Neural progenitor cell (in vitro differentiated cells): ENCODE data around the gene FAM219A.

GRCh38 chr9:33154858-33155888 is 12.0 kb downstream of the B4GALT1 start:
- RAMPAGE, long total RNA: no peak

DNA sequence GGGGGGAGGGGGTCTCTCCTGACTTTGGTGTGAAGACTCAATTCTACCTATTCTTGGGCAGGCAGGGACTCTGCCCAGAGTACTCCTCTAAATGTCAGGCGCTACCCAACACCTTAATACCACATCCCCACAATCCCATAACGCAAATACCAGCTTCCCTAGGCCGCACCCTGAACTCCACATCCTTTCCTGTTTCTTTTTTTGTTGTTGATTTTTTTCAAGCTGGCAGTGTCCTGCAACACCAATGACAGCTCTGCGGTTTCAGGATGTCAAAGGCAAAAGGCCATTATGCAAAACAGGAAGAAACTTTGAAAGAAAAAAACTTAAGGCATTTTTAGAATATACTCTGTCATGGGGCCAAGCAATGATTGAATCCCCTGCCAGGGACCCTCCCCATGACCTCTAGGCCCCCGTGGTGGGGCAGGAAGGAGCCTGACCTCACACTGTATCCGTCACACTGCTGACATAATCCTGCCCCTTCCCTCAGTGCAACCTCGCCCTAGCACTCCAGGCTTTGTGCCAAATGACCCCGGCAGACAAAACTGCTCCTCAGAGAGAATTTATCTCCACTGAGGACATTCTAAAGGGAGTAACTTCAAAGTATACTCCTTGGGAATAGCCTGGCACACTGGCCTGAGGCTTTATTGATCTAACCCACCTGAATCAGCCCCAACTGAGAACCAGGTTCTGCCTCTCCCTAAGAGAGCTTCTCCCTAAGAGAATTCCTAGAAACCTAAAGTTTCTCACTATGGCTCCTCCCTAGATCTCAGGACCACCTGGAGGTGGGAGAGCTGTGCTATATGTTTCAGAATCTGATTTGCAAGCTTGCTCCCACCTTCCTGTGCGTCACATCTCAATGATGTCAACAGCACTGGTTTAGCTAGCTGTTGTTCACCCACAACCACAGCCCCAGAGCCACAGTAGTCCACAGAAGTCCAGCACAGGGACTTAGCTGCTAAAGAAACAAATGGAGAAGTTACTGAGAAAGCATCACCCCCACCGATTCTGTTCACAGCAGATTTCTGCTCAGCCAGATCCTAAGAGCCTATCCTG is 7.9 kb downstream of the B4GALT1 start:
- RAMPAGE, long total RNA: no peak

DNA sequence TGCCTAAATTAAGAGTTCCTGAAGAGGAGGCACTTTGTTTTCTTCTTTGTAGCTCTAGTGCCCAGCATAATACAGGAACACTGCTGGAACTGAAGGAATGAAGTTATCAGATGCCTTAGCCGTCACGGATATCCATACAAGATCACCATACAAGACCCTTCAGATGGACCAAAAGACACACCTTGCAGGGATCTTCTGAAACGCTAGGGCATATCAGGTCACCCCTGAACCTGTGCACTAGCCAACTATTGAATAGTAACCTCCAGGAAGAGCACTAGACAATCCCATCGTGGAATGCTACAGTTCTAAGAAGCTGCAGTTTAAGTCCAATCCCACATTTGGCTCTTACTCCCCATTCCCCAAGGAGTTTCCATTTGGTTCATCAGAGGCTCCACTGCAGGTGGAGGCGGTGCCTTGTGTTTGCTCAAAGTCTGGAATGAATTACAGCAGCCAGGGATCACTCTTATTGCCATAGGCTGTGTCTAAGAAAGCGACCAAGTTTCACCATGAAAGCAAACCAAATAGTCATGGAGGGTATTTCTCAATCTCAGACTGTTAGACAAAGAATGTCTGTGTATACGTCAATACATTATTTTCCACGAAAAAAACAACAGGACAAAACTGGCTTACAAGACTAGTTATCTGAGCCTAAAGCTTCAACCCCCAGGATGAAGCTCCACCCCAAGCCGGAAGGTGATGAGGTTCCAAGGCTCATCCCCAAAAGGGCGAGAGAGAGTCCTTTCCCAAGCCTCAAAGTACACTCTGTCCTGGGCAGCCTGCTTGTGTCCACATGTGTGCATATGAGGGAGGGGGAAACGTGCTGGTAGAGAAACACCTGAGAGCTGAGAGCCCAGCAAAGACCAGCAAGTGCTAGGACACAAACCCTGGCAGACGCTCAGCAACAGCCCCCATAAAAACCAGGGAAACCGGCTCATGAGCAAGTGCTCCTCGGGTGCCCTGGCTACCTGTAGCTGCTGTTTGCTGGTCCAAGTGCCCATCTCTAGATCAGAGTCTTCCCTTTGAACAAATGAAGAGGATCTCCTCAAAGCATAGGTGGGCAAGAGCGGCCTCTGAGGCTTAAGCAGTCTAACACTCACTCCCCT is 4.4 kb downstream of the B4GALT1 start:
- RAMPAGE, long total RNA: no peak

- RAMPAGE, long total RNA: no peak
Observed at GRCh38 chr9:33170583-33171049, 3.5 kb upstream of the B4GALT1 start.

DNA sequence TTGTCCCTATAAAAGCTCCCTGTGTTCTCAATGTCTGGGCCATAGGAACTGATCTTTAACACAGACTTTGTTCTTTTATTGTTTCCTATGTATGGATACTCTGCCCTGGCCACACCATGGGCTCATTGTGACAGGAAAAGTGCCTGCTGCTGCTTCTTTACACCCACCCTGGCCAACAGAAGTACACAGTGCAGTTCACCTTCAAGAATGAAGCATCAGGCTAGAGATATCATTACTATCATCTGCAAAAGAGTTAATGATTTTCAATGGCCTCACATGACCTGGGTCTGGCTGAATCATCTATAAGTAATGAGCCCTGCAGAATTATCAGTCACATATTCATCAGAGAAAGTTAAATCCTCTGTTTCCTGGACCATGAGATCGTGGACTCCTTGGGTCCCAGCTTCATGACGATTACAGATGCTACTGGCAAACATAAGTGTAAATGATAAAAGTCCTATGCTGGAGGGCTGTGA is 8.3 kb downstream of the BAG1 start:
- RAMPAGE, long total RNA: no peak

DNA sequence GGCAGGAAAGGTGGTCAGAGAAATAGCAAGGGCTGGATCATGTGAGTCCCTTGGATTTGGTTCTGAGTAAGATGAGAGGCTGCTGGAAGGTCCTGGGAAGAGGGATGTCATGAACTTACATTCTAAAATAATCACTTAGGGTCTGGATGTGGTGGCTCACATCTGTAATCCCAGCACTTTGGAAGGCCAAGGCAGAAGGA is 7.9 kb downstream of the NFX1 start:
- RAMPAGE, long total RNA: no peak

DNA sequence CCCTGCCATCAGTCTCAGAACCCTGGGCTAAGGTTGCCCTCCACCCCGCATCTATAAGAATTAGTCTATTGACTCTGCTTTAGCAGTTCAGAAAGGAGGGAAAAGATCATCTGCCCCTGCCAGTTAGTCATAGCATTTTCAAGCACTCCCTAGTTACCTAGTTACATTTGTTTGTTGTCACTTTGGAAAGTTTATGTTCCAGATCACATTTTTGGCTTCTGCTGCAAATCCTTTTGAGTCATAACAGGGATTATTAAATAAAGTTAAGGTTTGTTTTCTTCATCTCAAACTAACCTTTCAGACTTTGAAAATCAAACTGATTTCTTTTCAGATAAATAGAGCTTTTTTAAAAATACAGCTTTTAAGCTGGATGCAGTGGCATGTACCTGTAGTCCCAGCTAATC is 52.0 kb downstream of the AQP7 start:
- RAMPAGE, long total RNA: no peak

- RAMPAGE, long total RNA: no peak
Observed at GRCh38 chr9:33394973-33395812, 7.2 kb downstream of the AQP7 start.

DNA sequence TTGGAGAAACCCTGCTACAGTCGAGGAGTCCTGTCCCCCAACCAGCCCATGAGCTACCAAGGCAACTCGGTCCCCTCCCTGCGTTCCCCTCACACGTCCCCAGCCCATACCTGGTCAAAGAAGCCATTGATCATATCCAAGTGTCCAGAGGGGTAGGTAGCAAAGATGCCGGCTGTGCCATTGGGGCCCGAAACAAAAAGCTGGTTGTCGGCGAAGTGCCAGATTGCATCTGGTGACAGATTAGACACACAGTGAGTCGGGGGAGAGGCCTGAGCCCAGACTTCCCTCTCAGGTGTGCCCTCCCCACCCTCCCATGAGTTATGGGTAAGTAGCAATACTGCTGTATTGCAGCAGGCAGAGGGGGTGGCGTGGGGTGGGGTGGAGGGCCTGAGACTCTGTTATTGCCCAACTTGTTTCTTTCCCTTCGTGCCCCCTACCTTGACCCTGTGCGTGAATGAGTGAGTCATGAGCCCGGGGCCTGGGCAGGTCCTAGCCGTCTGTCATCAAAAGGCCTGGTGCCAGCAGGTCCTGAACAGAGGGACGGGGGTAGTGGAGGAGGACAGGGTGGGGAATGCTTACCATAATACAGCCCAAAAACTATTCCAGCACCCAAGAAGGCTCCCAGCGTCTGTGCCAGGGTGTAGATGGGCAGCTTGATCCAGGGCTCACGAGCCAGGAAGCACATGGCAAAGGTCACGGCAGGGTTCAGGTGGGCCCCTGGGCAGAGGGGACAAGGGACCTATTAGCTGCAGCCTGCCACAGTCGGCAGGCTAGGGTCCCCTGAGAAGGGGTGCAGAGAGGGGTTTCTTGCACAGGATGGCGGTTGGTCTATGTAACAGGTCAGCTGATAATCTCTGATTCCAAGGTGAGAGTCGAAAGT is 4.4 kb downstream of the AQP3 start:
- RAMPAGE, long total RNA: no peak

DNA sequence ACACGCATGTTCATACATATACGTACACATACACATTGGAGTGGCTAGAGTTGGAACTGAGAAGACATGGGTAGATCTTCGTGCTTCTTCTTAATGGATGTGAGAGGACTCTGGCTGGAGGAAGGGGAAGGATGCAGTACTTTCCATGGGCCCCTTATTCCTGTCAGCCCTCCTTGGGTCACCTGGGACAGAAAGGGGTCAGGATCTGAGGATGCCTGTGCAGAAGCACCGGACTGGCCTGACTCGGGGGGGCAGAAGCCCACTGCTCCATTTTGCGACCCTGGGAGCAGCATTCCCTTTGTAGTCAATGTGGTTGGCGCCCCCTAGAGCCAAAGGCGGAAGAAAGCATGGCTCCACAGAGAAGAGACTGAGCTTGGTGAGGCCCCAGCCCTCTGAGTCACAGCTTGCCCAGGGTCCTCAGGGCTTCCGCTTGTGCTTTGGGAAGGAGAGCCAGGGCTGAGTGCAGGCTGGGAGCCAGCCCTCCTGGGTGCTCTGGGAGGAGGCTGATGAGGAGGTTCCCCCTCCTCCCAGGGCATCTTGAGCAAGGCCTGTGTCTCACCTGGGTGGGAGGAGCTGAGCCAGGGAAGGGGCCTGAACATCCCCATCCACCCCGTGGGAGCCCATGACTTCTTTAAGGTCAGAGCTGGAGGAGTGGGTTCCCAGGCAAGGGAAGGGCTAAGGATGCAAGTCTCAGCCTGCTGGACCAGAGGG is 5.4 kb upstream of the AQP3 start:
- RAMPAGE, long total RNA: no peak

DNA sequence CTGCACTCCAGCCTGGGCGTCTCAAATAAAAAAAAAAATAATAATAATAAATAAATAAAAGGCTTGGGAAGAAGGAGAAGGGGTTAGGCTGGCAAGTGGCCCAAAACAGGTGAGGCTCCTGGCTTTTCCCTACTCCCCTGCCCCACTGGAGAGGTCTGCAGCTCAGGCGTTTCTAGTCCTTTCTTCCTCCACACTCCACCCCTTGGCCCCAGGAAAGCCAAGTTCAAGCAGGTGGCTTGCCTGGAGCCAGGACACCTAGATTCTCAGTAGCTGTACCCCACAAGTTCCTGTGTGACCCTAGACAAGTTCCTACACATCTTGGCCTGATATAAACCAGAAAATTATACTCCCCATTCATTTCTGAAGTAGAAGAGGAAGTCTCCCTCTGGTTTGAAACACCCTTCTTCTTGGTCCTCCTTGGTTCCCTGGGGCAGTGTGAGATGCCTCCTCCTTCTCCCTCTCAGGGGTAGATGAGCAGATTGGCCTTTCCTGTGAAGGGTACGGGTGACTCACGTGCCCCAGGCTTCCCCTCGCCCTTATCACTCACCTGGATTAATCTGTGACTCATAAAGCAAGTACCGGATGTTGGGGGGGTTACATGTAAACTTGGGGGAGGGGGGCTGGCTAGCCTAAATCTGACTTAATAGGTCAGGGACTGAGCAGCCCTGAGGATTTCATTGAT is 10.9 kb upstream of the AQP3 start:
- RAMPAGE, long total RNA: no peak

DNA sequence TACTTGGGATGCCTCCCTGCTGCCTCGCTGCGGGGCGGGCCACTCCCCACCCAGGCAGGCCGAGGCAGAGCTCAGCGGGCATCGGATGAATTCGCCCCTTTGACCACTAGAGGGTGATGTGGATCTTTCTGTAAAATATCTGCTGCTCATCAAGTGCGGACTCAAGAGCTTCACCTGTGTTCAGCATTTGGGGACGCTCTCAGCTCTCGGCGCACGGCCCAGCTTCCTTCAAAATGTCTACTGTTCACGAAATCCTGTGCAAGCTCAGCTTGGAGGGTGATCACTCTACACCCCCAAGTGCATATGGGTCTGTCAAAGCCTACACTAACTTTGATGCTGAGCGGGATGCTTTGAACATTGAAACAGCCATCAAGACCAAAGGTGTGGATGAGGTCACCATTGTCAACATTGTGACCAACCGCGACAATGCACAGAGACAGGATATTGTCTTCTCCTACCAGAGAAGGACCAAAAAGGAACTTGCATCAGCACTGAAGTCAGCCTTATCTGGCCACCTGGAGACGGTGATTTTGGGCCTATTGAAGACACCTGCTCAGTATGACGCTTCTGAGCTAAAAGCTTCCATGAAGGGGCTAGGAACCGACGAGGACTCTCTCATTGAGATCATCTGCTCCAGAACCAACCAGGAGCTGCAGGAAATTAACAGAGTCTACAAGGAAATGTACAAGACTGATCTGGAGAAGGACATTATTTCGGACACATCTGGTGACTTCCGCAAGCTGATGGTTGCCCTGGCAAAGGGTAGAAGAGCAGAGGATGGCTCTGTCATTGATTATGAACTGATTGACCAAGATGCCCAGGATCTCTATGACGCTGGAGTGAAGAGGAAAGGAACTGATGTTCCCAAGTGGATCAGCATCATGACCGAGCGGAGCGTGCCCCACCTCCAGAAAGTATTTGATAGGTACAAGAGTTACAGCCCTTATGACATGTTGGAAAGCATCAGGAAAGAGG is 100.3 kb downstream of the ANKRD18B start:
- RAMPAGE, long total RNA: no peak

DNA sequence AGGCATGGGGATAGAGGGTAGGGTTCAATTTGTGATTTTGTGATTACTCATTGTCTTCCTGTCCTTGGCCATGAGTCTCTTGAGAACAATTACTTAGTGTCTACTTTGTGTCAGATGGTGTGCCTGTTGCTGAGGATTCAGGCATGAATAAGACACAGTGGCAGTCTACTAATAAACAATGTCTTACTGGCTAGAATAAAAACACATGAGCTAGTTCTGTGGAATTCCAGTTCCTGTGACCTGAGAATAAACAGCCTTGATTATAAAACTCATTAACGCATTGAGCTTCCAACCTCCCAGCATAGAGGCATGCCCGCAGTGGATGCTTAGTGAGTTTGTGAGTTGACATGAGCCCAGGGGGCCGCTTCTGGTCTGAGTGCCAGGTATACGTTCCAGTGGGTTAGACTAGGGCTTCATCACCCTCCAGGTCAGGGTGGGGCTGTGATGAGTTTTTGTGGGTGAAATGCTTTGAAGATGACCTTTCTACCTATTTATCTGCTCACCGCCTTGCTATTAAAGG is 2.8 kb upstream of the UBE2R2 start:
- RAMPAGE, long total RNA: no peak

DNA sequence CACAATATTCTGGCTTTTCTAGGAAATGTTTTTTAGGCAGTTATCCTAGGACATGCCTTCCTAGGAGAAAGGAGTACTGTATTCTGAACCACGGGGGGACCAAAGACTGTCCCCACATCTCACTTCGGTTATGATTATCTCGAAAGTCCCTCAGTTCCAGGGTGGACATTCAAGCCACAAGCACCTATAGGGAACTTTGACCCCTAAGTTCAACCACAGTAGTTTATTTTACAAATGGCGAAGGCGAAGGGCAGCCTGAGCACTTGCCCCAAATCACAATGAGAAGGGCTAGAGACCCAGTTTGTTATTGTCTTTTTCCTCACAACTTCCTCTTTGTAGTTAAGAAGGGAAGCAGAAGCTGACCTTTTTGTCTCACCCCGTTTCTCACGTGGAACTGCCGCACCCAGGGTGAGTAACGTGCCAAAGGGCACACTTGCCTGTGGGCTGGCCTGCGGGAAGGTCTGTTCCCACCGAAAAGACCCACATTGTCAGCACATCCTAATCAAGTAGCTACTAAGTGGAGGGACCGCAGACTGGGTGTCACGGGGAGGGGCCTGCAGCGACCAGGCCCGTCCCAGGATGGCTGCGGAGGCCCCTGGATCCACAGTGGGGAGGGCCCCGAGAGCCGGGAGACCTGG is 659 bp upstream of the UBE2R2 start:
- RAMPAGE, long total RNA: no peak

DNA sequence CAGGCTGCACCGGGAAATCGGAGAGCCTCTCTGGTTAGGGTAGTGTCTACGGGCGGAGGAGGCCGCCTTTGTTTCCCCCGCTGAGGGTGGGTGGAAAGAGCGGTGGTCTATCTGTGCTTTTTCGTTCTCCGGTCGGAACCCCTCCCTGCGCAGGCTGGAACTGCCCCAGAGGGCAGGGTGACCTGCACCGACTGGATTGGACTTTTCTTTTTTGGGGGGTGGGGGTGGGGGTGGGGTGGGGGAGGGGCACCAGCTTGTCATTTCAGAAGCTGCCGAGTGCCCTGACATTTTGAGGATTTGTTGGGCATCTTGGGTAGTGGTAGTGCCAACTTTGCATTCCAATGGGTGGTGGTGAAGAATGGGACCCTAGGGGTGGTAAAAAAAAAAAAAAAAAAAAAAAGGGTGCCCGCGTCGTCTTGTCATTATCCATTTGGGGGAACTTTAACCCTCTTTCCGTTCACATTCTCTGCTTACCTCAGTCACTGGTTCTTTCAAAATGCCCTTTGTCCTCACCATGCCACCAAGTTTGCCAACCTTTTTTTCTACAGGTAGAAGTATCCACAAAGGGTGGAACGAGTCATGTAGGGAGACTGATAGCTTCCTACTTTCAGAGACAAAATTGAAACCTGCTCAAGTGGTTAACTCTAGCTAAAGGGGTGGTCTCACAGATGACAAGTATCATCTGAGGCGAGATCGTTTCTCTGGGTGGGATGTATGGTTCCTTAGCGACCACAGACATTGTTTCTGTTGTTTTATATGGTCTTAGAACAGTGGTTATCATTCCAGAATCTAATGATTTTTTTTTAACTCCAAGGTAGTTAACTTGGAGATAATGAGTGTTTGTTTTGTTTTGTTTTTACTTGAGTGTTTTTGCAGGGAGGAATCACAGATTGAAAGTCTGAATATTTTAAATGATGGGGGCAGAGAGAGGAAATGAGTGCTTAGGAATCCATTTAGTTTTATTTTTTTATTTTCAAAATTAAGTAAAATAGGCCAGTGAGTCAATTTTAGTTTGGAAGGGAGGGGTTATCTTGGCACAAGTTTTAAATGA is 1.5 kb downstream of the UBE2R2 start:
- RAMPAGE, long total RNA: no peak

DNA sequence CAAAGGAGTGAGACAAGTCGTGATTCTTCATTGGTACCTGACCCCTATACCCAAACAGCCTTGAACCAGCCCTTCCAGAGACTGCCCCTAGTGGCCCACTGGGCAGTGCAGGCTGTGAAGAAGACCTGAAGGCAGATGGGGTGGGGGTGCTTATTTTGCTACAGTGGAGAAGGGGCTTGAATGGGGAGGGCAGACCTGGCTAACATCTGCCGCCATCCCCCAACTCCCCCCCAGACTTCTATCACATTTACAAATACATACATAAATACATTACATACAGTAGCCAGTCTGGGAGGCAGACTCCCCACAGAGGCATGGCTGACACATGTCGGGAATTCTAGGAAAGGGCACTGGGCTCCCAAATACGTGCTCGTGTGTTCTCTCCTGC is 105.1 kb downstream of the UBE2R2 start:
- RAMPAGE, long total RNA: no peak

DNA sequence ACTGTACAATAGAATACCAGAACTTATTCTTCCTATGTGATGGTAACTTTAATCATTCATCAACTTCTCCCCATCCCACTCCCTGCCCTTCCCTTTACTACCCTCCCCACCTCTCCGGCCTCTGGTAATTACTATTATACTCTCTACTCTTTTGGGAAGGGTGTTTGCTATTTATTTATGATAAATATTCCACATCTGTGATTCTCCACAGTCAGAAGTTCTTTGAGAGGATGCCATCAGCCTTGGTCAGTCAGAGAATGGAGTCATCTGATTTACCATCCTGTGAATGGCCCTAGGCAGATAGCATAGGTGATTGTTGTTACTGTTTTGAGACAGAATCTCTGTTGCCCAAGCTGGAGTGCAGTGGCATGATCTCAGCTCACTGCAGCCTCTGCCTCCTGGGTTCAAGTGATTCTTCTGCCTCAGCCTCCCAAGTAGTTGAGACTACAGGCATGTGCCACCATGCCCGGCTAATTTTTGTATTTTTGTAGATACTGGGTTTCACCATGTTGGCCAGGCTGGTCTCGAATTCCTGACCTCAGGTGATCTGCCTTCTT is 38.2 kb downstream of the UBAP1 start:
- RAMPAGE, long total RNA: no peak

DNA sequence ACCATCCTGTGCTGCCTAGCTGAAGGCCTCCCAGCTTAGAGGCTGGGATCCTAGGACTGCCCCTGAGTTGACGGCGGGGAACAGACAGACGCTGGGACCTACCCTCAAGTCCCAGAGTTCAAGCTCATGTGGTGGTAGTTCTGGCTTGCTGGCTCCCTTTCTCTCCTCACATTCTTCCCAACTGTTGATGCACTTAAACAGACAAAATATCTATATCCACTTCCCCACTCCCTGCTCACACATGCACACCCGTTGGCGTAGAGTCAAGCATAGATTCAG is 65.8 kb downstream of the KIF24 start:
- RAMPAGE, long total RNA: no peak

- RAMPAGE, long total RNA: no peak
Observed at GRCh38 chr9:34456958-34458018, 1.1 kb downstream of the FAM219A start.

DNA sequence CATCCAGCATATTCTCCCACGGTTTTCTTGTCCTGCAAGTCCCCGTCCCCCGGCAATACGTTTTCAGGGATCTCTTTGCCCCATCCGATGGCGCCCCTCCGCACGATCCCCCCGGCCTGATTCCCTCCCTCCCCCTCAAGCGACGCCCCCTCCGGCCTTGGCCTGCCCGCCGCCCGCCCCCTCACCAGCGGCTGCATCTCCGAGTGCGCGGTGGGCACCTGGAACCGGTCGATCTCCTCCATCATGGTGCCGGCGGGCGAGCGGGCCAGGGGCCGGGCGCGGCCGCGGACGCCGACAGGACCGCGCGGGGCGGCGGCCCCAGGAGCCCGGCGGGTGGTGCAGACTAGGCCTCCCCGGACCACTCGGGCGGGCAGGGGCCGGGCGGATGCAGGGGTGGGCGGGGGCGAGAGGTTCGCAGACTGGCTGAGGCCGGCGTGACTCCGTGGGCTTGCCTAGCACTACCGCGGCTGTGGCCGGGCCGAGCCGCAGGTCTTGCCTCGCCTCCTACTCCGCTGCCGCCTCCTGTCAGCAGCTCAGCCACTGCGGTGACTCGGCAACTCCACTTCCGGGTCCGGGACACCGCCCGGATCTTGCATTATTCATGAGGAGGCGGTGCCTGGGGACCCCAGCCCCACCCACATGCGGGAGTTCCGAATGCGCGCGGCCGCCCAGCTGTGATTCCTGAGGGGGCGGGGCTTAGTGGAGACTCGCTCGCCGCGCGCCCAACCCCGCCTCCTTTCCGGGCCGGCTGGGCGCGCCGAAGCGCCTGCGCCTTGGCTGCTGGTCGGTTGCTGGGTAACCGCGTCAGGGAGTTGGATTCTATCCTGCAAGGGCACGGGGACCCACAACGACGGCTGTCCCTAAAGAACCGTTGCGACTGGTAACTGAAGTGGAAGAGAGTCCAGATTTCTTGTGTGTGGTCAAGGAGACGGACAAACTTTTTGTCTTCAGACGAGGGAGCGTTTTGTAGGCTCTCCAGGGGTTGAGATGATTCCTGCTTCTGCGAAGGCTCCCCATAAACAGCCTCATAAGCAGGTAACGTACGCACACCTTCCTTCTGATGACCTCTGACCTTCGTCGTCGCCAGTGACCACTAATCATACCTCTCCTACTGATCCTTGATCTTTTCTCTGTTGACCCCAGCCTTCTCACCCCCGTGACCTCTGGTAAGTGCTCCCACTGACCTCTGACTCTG is at the start of gene FAM219A:
Gene FAM219A, minus strand, starts transcription at position 552 of the 1,195 bp plus-strand sequence.
- RAMPAGE, long total RNA: no peak